ENCODE measurements around the gene UBE3C.

GRCh38 chr7:155296657-155297345 is 877 bp upstream of the INSIG1 start:
- RRBS, result no CpG with 5 or more reads among the region's 37 CpGs

GRCh38 chr7:155298107-155298687 is 519 bp downstream of the INSIG1 start:
- RRBS, result 2% methylated on average over 20 of the region's 54 CpGs

- RRBS, result no CpG with 5 or more reads among the region's 13 CpGs
These were observed 4.1 kb downstream of the INSIG1 start for GRCh38 chr7:155301460-155302481.

GRCh38 chr7:155467532-155468243 is 9.8 kb downstream of the EN2 start:
- RRBS, result 20% methylated on average over 11 of the region's 46 CpGs

GRCh38 chr7:155490726-155491720 is 33.1 kb downstream of the EN2 start:
- RRBS, result 52% methylated on average over 14 of the region's 50 CpGs

- RRBS, result no CpG with 5 or more reads among the region's 5 CpGs
These were observed 48.7 kb upstream of the CNPY1 start for GRCh38 chr7:155594942-155595493.

DNA sequence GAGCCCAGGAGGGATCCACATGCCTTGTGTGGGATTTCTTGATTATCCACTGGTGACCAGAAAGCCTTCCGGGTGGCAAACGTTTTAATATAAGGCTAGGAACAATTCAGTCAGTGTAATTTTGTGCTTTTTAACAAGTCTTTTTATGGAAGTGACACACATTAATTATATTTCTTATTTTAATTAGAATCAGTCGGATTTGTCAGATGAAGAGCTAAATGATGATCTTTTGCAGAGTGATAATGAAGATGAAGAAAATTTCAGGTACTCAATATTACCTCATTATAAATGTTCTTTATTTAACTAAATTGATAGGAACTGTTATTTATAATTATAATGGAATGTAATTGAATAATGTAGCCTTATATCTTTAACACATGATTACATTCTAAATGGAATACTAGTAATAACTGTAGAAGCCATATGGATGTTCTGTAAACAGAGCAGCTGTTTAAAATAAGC is 34.0 kb downstream of the RBM33 start:
- RRBS, result no CpG with 5 or more reads among the region's 3 CpGs

GRCh38 chr7:155807137-155807672 is 5.1 kb downstream of the SHH start:
- RRBS, result no CpG with 5 or more reads among the region's 18 CpGs

GRCh38 chr7:156608791-156609552 is 31.6 kb upstream of the RNF32 start:
- RRBS, result no CpG with 5 or more reads among the region's 7 CpGs

DNA sequence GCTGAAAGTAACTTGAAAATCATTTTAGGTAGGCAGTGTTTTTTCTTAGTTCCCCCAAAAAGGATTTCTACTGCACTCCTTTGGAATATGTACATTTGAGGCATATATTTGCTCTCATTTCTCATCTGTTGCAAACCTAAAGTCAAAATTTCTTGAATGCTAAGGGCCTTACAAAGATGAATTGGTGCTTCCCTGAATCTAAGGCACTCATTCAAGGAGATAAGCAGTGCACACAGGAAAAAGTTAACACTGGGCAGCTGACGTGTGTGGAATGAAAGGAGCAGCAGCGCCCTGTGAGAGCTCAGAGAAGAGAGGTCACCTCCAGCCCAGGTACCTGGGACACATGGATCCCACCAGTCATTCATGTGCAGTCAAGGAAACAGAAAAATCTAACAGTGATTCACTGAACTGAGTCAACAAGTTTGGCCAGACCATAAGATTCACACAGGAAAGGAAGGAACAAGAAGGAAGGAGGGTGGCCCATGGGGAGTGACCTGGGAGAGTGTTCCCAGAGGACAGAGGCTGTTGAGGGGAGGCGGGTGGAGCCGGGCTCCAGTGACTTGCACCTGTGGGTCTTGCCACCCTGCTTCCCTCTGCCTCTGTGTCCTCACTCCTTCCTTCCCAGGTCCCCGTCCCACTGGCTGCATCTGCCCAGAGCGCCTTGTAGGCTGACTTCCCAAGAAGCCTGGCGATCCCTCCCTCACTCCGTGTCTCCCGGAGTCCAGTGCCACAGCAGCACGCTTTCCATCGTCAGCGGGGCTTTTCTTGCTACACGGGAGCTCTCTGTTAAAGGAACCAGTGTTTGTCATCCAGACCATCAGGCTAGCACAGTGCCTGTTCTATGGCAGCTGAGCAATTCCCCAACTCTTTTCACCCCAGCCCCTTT is 27.6 kb downstream of the RNF32 start:
- RRBS, result no CpG with 5 or more reads among the region's 13 CpGs

DNA sequence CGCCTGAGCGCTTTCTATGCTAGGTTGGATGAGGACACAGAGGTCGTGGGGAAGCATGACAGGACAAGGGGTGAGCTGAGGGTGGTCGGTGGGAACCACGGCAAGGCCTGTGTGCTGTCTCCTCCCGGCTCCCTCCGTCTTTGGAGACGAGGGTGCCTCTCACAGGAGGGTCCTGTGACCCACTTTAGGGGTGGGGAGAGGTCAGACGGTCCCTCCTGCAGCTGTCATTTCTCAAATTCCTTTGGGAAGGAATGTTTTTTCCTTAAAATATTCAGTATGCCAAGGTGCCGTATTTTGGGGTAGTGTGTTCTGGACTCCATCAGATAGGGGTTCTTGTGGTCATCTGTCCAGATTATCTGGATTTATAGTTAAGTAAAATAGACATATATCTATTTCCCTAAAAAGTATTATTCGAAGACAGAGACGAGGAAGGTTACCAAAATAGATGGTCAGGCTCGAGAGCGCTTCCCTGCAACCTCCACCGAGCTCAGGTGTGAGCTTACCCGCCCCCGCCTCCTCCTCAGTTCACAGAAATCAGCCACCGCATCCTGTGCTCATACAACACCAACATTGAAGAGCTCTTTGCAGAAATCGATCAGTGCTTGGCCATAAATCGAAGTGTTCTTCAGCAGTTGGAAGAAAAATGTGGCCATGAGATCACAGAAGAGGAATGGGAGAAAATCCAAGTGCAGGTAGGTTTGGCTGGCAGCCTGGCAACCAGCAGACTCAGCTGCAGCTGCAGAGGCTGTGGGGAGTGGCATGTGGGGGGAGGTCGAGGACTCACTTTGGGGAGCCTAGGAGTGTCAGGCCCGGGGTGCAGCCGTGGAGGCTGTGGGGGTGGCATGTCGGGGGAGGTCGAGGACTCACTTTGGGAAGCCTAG is 34.8 kb downstream of the RNF32 start:
- RRBS, result no CpG with 5 or more reads among the region's 25 CpGs

GRCh38 chr7:157011592-157012055 is 1.2 kb upstream of the MNX1 start:
- RRBS, result no CpG with 5 or more reads among the region's 19 CpGs

DNA sequence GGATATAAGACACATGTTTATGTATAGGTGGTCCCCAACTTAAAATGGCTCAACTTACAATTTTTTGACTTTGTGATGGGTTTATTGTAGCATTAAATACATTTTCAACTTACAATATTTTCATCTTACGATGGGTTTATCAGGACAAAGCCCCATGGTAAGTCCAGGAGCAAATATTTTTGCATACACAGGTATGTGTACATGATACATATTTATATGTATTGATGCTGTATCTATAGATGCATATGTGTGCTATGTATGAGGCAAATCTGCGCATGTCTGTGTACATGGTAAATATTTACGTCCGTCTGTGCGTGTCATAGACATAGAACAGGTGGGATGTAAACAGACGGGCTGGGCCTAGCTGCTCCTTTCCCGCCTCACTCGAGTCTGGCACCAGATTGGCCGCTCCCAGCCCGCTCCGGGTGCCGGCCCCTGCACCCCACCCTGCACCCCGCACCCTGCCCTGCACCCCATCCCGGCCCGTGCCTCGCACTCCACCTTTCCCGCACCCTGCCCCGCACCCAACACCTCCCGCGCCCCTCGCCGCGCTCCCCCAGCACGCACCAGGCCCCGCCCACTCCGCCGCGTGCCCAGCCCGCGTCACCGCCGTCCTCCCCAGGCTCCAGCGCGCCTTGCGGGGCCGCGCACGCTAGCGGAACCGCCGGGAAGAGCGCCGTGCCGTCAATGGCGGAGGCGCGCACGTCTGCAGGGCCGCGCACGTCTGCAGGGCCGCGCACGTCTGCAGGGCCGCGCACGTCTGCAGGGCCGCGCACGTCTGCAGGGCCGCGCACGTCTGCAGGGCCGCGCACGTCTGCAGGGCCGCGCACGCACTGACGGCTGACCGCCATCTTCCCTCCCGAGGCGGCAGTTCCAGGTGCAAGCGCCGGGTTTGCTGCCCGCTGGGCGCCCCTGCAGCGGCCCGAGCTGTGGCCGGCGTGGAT is at the start of gene UBE3C:
TSS of gene UBE3C (plus strand) at position 827 of the 944 bp plus-strand sequence.
- RRBS, result 1% methylated on average over 10 of the region's 81 CpGs

GRCh38 chr7:157139044-157140081 is 637 bp downstream of the UBE3C start:
- RRBS, result 2% methylated on average over 39 of the region's 90 CpGs

DNA sequence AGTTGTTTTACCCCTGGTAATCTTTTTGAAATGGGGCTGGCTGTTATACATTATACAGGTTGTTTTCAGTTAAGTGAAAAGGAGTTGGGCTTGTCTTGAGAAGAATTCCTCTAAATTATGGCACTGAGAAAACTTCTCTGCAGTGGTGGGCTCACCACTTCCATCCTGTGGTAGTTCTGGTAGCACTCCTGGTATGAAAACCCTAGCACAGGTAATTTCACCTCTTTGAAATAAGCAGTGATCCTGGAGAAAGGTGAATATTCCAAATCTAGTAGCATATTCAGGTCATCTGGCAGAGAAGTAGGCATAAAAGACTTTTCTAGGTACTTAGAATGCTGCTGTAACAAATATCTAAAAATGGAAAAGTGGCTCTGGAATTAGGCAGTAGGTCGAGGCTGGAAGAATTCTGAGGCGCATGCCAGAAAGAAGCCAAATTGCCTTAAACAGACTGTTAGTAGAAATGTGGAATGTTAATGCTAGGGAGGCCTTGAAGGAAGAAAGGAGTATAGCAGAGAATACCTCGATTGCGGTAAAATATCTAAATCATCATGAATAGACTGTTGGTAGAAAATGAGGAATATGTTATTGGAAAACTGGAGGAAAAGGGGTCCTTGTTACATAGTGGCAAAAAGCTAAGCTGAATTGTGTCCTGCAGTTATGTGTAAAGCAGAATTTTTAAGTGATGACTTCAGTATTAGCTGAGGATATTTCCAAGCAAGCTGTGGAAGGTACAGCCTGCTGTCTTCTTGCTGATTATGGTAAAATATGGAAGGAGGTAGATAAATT is 55.6 kb downstream of the UBE3C start:
- RRBS, result no CpG with 5 or more reads among the region's 4 CpGs

DNA sequence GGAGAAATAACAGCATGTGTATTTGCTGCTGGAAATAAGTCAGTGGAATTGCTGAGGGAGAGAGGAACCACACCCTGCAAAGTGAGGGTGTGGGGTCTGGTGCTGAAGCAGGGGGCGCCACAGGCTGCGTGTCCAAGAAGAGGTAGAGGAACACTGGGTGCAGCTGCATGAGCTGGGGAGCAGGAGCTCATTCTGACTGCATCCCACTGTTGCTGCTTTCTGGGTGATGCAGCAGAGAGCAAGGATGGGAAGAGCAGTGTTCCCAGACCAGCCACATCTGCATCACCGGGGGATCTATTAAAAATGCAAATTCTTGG is 97.2 kb upstream of the DNAJB6 start:
- RRBS, result no CpG with 5 or more reads among the region's 3 CpGs

DNA sequence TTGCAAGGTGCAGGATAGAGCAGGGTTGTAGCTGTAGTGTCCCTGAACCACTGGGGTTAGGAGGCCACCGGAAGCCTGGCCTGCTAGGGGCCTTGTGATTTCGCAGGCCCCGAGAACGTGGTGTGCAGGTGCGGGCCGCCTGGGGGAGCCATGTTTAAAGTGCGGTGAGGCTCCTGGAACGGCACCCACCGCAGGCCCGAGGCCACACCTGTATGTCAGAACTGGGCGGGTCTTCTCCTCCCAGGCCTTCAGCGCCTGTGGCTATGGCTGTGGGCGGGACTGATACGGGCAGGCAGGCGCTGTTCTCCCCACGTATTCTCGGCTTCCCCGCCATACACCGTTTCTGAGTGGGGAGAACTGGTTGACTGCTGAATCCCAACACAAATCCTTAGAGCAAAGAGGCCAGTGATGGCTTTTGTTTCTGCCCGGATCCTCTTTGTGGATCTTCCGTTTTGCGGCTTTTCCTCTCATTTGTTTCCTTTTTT is 74.8 kb downstream of the DNAJB6 start:
- RRBS, result no CpG with 5 or more reads among the region's 22 CpGs

GRCh38 chr7:157585509-157586117 is 248.8 kb downstream of the DNAJB6 start:
- RRBS, result 76% methylated on average over 5 of the region's 16 CpGs

DNA sequence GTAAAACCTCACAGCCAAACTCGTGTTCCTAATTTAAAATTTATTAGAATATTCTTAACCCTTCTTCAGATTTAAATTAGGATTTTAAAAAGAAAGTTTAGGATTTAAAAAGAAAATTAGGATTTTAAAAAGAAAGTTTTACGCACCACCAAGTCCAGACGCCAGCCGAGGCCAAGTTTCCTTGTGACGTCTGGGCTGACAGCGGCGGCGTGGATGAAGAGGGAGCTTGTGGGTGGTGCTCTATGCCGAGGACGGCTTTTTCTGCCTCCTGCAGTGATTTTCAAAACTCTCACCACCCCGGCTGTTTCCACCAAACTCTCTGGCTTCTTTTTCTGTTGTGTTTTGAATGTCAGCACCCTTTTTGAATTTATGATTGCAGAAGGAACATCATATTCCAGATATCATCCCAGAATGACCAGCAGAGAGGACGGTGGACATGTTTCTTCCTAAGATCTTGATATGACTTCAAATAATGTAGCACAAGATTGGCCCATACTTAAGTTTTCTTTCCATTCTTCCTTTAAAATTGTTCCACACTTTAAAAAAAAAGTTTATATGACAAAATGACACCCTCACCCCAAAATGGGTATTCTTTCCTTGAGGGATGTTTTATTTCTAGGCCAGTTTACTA is 253.0 kb downstream of the DNAJB6 start:
- RRBS, result no CpG with 5 or more reads among the region's 12 CpGs

GRCh38 chr7:157757254-157757898 is 420.6 kb downstream of the DNAJB6 start:
- RRBS, result no CpG with 5 or more reads among the region's 31 CpGs